Colonic mucosa (tissue), 1 donor: Measurements from ENCODE around the genes TBL1X and CLDN34.

GRCh38 chrX:5052064-5052465 lies 1176.6 kb downstream of the NLGN4X start:
- PRO-cap: no peak

- PRO-cap: no peak
Measured at GRCh38 chrX:5648761-5649361, 579.8 kb downstream of the NLGN4X start.

DNA sequence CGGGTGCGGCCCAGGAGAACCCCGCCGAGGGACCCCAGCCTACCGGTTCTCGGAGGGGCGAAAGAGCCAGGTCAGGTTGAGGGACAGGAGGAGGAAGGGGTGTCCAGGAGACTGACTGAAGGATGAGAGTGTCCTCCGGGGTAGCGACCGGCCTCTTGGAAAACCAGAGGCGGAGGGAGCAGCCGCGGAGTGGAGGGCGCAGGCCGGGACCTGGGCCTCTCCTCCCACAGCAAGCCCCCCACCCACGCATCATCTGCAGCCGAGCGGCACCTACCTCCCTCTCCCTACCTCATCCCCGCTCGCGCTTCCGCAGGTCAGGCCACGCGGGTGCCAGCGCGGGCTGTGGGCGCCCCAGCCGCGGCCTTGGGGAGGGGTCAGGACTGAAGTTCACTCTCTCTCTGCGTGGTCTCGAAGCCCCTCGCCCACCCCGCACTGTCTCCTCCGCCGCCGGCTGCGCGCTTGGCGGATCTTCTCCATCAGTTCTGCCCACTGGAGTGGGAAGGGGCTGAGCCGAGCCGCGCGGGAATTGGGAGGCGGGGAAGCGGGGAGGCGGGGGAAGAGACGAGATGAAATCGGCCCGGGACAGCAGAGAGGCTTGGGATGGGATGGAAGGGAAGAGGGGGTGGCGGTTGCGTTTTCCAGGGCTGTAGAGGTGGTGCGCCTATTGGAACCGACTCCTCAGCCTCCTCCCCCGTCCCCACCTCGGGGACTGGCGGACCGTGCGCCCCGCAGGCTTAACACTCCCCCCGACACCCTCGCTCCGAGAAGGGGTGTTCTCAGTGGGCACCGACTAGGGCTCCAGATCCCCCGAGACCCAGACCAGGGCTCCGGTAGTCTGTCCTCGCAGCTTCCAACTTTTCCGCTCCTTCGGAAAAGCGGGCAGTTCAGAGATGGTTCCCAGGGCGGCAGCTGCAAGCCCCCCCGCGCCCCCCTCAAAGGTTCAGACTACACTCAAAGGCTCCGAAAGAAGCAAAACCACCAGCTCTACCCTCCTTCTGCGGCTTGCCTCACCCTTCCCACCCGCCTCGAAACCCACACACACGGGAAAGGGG lies 1.7 kb downstream of the NLGN4X start:
- PRO-cap: bidirectional peak, plus-strand start at position 598 of the sequence, minus-strand start at position 484 of the sequence

- PRO-cap: no peak
Measured at GRCh38 chrX:6227644-6227947, 1.1 kb downstream of the NLGN4X start.

- PRO-cap: no peak
Measured at GRCh38 chrX:7218998-7219864, 71.3 kb upstream of the PUDP start.

DNA sequence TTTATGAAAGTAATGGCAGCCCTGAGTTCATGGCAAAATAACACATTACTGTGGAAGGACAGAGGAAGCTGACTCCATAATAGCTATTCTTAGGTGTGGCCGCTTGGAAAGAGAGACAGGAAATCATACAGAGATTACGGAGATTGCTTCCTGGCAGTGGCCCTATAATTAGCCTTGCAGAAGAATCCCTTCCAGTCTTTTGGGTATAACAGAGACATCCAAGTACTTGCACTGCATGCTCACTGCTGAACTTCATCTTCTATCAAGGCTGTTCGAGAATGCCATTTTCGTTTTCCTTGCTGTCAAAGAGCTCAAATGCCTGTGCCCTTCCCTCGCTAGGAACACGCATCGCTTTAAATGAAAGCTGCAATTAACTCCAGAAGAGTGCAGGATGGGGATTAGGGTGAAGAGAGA lies 133.0 kb upstream of the VCX start:
- PRO-cap: no peak

- PRO-cap: no peak
Measured at GRCh38 chrX:8977261-8977680, 56.7 kb downstream of the FAM9B start.

DNA sequence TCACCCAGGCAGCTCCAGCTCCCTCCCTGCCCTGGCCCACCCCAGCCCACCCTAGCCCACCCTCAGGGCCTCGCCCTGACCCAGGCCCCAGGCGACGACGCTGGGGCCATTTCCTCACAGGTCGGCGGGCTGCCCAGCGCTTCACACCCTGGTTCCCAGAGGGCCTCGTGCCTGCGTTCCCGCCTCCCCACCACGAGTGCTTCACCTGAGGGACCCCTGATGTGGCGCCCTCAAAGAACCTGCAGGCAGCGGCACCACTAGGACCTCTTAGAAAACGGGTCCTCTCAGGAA lies 335 bp downstream of the FAM9B start:
- PRO-cap: no peak

DNA sequence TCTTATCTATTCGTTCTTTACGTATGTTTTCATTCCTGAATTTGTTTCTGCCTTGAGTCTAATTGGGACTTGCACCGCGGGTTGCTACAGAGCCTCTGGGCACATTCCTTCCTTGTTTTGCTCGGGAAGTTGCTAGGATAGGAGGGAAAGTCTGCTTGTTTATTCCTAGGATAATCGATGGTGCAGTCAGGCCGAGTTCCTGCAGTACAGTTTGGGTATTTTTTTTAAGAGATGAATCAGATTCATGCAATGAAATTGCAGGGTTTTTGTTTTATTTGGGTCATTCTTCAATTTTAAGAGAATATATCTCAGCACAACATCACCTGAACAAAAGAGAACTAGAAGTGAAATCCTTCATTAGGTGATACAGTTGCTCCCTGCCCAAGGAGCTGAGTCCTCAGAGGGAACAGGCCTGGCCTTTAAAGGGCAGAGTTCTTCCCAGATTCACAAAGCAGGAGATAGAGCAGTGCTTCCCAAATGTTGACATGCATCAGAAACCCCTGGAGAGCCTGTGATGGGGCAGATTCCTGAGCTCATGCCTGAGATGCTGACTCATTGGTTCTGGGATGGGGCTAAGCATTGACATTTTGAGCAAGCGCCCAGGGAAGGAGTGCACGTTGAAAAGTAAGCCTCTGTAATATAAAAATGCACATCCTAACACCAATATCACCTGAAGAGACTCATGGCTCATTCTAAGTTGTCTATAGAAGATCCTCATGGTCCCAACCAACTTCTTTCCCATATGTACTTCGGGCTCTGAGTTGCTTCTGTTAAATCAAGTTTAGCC lies 115.0 kb upstream of the FAM9B start:
- PRO-cap: no peak

DNA sequence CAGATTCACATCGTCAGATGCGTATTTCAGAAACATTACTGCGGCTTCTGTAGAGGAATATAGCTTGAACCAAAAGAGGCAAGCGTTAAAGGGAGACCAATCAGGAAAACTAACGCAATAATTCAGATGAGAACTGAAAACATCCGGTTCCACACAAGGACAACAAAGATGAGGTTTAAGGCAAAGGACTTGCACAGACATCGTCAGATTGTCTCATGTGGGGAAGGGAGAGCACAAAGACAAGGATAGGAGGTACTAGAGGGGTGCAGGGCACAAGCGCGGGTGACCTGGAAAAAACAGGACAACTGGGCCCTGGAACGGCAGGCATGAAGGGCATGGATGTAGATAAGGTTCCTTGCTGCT lies 128.2 kb upstream of the TBL1X start:
- PRO-cap: no peak

DNA sequence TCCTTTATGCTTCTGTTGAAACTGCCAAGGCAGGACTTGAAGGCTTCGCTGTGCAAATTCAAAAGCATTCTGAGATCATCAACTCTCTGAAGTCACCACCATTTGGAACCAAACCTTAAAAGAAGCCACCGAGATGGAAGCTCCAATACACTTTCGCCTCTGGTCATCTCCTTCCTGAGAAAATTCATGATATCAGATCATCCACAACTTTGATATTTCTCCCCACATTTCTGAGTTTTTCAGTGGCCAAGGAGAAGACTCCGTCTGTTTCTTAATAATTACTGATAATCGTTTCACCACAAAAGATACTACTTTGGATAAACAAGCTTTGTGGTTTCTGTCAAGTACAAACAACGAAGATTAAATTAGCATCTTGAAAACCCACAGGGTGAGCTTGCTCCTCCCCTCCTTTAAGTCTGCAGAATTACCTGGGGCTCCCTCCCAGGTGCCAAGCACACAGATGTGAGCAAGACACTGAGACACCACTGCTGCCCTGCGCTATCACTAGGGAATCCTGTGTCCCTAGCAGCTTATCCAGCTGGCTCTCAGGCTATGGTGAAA lies 125.0 kb upstream of the TBL1X start:
- PRO-cap: no peak

DNA sequence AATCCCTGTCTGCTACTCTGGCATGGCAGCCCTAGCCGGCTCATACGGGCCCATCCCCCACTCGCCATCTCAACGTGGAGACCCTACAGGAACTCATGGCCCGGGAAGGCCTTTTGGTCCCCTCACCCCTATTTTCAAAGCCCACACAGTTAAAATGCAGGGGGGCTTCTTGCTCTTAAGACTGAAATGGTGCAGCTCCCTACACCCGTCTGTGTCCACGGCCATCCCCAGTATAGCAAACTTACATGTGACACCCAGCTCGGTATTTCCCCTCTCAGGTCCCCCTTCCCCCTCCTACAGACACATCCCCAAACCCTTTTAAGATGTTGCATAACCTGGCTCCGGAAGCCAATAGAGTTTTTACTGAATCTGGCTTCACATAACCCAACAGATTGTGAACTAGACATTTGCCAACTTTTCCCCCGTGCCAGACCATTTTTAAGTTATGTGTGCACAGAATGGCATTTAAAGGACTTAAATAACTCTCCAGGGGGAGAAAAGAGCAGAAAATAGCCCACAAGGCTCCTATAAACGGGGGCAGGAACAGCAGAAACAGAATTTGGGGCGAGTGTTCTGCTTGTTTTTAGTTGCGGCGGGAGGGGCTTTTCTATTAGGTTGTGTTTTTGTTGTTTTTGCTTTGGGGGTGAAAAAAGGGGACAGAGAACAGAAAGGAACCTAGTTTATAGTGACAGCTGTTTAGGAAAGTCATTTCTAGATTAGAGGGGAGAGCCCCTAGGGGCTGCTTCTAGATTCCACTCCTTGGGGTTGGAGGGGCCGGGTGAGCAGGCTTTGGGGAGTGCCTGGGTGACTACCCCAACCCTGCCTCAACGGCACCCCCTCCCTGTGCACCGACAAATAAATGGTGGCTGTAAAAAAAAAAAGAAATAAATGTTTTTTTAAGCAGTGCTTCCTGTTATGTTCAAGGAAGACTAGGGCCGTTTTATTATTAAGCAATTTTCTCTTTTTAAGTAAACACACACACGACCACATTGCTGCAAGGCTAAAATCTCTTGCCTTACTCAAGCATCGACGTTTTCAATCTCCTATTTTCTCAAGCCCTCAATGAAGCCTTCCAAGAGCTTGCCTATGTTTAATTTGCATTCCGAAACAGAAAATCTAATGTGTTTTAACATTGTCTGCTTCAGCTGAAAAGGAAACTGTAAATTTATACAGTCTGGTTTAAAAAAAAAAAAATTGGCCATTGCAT lies 123.6 kb upstream of the TBL1X start:
- PRO-cap: no peak

- PRO-cap: no peak
Measured at GRCh38 chrX:9342352-9342929, 122.4 kb upstream of the TBL1X start.

- PRO-cap: unidirectional peak, plus-strand start at chrX:9465033; bidirectional peak, plus-strand start at chrX:9465069, minus-strand start at chrX:9465078; bidirectional peak, plus-strand start at chrX:9465167, minus-strand start at chrX:9465157; bidirectional peak, plus-strand start at chrX:9465436, minus-strand start at chrX:9465243
Measured at GRCh38 chrX:9464720-9465717, at the start of gene TBL1X. TSS of gene TBL1X (plus strand) at chrX:9465058.

DNA sequence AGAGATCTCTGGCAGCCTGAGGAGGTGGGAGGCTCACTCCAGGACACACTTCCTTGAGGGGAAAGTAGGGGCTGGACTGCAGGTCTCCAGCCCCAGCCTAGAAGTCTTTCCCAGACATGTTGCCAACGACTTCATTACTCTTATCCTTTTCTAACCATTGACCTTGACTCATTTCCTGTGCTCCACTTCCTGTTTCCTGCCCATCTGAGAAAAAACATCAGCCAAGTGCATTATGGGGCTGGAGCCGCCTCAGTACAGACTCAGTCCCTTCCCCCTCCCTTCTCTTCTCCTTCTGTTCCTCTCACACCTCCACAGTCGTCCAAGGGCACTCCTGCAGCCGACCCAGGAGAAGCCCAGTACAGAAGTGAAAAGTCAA lies 20.2 kb downstream of the GPR143 start:
- PRO-cap: no peak

GRCh38 chrX:9882521-9882992 lies 84.6 kb upstream of the CLDN34 start:
- PRO-cap: no peak

DNA sequence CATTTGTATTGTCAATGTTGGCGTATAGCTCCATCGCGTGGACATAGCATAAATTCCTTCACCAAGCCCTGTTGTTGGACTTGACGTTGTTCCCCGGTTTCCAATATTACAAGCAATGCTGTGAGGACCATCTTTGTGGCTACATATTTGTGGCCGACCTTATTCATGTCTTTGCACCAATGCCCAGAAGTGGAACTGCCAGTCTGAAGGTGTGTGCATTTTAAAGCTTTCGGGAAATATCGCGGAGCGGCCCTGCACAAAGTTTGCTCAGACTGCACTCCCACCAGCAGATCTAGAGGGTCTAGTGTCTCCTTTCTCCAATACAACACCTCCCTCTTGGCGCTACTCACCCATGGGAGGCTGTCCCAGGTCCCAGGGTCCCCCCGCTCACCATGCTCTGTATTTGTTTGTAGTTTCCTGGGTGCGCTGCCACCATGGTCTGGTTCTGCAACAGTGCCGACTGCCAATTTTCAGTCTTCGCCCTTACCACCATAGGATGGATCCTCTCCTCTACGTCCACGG lies at the start of gene CLDN34:
CLDN34 (plus strand) TSS at position 435 of the 522 bp plus-strand sequence.
- PRO-cap: no peak

GRCh38 chrX:10589559-10590119 lies 30.7 kb downstream of the MID1 start:
- PRO-cap: no peak

- PRO-cap: no peak
Measured at GRCh38 chrX:11370440-11370982, 77.3 kb downstream of the AMELX start.

GRCh38 chrX:12138534-12139058 lies 323 bp downstream of the FRMPD4 start:
- PRO-cap: no peak